Melanocyte of skin (primary cell): Measurements from ENCODE around the gene NR4A2.

- CAGE, long polyA plus RNA, 2 experiments = no peak in any of the 2 experiments
Observed at GRCh38 chr2:154698466-154698631, 146 bp upstream of the KCNJ3 start.

- CAGE, long polyA plus RNA, 2 experiments = no peak in any of the 2 experiments
Observed at GRCh38 chr2:156332056-156332413, 486 bp downstream of the NR4A2 start.

- CAGE, long polyA plus RNA, 2 experiments = no peak in any of the 2 experiments
Observed at GRCh38 chr2:156332414-156333445, at the start of gene NR4A2. NR4A2 (minus strand) TSS chr2:156332721.

DNA sequence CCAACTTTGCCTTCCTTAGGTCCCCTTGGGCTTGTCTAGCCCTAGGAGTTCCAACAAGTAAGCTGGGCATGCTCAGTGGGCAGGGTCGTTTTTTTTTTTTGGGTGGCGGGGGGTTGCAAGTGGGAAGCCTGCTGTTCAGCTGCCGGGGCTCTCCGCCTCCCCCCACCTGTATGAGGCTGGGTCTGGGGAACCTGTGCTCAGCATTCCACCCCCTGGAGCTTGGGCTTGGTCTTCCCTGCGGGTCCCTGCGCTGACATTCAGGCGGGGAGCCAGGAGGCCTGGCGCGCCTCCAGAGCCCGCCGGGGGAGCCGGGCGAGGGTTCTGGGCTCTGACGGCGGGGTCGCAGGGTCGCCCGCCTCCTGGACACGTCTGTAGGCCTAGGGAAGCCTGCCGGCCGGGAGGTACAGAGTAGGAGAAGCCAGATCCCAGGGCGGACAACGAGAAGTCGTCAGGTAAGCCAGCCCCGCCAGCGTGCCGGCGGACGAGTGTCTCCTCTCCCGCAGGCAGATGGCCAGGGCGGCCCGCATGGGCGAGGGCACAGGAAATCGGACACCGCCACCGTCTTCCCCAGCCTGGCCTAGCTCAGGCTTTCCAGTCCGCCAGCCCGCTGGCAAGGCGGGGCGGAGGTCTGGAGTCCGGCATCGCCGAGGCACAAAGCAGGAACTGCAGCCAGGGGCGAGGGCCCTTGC lies 682 bp upstream of the GPD2 start:
- CAGE, long polyA plus RNA, 2 experiments = no peak in any of the 2 experiments

DNA sequence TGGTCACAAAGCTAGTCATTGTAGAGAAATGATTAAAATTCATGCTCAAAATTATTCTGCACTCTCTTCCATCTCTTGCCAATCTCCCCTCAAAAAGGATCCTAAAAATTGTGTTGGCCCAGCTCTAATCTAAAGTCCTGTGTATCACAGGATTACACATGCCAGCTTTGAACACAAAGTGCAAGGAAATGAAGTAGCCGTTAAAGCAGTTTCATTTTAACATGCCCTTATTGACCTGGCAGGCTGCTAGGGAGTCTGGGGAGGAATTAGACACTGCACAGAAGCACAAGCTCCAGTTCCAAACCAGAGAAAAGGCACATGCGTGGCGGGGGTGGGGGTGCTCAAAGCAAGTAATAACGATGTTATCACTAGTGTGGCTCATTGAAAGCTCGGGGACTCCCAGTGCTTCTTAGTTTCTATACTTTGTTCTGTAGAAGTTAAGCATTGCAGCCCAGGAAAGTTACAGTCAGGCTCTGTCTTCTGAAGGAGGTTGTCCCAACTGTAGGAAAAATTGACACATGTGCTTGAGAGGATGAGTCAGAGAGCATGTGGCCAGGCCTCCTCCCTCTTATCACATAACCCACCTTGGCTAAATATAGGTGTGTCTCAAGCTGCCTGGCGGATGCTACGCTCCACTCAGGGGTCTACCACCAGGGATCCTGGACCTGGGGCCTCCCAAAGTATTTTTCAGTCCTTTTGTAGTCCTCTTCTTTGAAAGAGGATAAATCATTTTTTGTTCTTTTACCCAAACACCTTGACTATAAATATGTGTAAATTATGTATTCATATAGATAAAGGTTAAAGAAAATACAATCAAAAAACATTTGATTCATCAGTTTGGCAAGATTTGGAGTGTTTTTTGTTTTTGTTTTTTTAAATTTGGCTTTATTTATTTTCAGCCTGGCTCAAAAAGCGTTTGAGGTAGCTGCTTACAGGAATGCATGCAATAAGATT lies 3.7 kb downstream of the GALNT5 start:
- CAGE, long polyA plus RNA, 2 experiments = no peak in any of the 2 experiments

DNA sequence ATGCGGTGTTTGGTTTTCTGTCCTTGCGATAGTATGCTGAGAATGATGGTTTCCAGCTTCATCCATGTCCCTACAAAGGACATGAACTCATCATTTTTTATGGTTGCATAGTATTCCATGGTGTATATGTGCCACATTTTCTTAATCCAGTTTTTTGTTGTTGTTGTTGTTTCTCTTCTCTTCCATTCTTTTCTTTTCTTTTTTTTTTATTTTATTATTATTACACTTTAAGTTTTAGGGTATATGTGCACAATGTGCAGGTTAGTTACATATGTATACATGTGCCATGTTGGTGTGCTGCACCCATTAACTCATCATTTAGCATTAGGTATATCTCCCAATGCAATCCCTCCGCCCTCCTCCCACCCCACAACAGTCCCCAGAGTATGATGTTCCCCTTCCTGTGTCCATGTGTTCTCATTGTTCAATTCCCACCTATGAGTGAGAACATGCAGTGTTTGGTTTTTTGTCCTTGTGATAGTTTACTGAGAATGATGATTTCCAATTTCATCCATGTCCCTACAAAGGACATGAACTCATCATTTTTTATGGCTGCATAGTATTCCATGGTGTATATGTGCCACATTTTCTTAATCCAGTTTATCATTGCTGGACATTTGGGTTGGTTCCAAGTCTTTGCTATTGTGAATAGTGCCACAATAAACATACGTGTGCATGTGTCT lies 46.4 kb downstream of the CYTIP start:
- CAGE, long polyA plus RNA, 2 experiments = no peak in any of the 2 experiments

- CAGE, long polyA plus RNA, 2 experiments = no peak in any of the 2 experiments
Observed at GRCh38 chr2:157402872-157403653, 40.8 kb downstream of the CYTIP start.

DNA sequence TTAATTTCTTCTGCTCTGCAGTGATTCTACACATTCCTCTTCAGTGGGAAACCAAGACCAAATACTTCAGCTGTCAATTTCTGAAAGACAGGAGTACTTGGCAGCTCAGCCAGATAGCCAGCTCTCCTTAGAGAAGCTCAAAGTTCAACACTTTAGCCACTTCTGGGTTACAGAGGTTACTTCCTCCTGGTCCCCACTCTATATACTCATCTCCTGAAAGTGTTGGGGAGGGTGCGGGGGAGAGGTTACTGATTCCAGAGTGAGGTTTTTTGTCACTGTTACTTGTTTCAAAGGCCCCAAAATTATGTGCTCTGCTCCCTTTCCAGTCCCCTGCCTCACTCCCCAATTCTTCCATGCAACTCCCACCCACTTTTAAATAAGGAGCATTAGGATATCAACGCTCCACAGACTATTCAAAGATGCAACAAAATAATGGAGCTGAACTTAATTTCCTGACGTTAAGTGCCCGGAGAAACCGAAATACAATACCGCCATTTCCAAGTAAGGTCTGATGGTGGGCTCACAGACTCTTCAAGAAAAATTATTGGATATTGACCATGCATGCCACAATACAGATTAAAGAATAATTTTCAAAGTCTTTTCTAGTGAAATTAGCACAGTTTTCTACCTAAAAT lies 3.9 kb downstream of the CYTIP start:
- CAGE, long polyA plus RNA, 2 experiments = no peak in any of the 2 experiments

DNA sequence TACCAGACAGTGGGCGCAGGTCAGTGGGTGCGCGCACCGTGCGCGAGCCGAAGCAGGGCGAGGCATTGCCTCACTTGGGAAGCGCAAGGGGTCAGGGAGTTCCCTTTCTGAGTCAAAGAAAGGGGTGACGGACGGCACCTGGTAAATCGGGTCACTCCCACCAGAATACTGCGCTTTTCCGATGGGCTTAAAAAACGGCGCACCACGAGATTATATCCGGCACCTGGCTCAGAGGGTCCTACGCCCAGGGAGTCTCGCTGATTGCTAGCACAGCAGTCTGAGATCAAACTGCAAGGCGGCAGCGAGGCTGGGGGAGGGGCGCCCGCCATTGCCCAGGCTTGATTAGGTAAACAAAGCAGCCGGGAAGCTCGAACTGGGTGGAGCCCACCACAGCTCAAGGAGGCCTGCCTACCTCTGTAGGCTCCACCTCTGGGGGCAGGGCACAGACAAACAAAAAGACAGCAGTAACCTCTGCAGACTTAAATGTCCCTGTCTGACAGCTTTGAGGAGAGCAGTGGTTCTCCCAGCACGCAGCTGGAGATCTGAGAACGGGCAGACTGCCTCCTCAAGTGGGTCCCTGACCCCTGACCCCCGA lies 71.5 kb upstream of the CYTIP start:
- CAGE, long polyA plus RNA, 2 experiments = no peak in any of the 2 experiments

DNA sequence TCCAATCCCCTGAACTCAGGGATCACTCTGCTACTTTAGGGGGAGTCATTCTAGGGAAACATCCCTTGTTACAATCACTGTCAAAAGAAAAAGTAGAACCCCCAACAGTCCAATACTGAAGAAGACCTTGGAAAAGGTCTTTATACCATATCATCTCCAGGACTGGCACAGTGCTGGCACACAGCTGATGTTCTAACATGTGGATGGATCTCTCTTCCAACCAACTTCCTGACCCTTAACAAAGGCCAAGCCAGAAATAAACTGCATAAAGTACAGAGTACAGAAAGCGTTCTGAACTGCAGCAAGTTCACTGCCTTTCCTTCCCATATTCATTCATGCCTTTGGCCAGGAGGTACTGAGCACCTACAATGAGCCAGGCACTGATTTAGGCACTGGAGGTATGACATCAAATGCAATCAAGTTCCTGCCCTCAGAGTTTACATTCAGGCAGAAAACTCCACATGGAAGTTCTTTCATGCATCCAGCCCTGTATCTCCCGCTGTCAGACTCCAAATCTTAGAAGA lies 34.0 kb downstream of the ACVR1 start:
- CAGE, long polyA plus RNA, 2 experiments = no peak in any of the 2 experiments

DNA sequence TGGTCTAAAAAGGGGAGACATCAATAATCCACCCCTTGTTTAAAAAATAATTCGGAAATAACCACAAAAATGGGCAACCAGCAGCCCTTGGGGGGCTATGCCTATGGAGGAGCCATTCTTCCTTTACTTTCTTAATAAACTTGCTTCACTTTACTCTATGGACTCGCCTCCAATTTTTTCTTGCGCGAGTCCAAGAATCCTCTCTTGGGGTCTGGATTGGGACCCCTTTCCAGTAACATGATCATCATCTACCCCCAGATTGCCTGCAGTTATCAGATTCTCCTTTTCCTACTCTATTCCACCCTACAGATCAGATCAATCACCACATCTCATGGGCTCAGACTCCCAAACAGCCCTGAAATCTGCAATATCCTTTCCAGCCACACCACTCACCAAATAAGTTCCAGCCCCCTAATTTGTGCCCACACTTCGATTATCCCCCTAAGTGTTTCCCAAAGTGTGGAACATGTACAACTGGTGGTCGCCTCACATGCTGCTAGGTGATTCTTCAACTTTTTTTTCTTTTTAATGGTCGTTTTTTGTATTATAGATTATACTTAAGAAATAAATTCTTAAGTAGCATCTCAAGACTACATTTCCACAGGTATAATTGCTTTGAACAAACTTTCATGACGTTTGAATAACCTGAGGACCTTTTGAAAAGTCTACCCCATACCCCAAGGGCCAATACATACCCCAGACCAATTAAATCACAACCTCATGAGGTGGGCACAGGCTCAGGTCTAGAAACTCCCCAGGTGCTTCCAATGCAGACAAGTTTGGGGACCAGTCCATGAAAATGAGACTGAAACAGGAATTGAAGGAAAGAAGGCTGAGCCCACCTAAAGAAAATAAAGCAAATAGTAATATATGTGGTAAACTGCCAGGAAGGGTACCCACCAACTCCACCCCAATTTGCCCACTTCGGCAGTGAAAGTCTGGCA lies 16.5 kb downstream of the ACVR1 start:
- CAGE, long polyA plus RNA, 2 experiments = no peak in any of the 2 experiments

GRCh38 chr2:158523419-158524056 lies 66.8 kb downstream of the PKP4 start:
- CAGE, long polyA plus RNA, 2 experiments = no peak in any of the 2 experiments

DNA sequence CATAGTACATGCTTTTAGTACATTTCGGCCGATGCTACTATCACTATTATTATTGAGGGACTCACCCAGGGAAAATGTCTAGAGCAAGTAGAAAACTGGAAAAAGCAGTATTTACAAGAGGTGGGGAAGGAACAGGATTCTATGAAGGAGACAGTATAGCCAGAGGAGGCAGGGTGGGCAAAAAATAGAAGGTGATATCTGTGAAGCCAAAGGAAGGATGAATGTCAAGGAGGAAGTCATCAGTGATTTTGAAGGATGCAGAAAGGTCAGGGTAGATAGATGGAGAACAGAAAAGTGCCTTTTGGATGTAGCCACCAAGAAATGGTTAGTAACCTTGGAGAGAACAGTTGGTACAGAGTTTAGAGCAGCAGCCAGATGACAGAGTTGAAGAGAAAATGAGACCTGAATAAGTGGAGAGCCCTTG lies 101.5 kb downstream of the PKP4 start:
- CAGE, long polyA plus RNA, 2 experiments = no peak in any of the 2 experiments

GRCh38 chr2:158967717-158968144 lies 709 bp upstream of the TANC1 start:
- CAGE, long polyA plus RNA, 2 experiments = no peak in any of the 2 experiments

DNA sequence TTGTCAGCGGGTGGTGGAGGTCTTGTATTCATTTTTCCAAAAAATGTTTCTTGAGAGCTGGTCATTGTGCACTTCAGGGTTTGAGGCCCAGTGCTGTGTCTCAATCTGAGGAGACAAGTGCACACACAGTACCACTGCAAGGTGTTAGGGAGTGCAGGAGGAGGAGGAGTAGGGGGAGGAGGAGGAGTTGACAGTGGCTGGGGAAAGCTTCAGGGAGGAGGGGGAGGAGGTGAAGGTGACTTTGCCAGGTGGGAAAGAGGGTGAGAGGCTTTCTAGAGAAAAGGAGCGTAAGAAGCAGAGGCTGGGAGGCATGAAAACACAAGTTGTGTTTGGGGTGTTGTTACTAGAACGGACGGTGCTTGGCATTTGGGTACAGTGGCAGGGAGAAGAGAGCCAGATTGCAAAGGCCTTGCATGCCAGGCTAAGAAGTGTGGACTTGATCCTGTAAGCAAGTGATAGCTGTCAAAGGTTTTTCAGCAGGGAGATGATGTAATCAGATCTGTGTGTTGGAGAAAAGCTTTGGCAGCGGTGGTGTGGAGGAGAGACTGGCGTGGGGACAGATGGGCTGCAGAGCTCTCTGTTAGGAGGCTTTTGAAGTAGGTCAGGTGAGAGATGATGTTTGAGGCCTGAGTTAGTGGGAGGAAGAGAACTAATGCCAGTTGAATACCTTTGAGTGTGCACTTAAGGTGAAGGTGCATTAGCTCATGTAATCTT lies 16.2 kb downstream of the TANC1 start:
- CAGE, long polyA plus RNA, 2 experiments = no peak in any of the 2 experiments

- CAGE, long polyA plus RNA, 2 experiments = no peak in any of the 2 experiments
Observed at GRCh38 chr2:159046882-159047592, 78.6 kb downstream of the TANC1 start.

- CAGE, long polyA plus RNA, 2 experiments = no peak in any of the 2 experiments
Observed at GRCh38 chr2:159091911-159092470, 123.6 kb downstream of the TANC1 start.

DNA sequence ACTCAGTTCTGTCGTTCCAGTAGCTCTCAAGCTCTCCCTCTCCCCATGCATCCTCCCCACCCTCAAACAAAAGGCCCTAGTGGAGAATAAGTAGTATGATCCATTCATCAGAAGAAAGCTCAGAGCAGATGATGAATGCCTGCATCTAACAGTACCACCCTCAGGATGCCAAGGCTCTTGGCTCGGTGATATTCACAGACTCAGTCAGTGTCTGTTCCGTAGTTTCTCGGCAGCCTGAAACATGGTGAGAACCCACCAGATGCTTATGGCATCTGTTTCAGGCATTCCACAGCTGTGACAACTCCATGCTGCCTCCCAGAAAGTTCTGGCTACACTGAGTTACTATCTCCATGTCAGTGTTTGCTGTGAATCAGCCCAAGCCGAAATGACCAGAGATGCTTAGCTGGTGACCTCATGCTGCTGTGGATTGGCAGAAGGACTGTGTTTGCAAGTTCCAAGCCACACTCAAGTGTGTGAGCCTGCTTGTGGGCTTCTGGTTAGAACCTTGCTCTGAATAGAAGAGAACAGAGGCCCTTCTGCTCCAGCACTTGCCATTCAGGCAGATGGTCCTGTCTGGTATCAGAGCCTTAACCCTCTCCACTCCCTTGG lies 83.9 kb downstream of the WDSUB1 start:
- CAGE, long polyA plus RNA, 2 experiments = no peak in any of the 2 experiments

GRCh38 chr2:159308558-159308914 lies 22.0 kb upstream of the WDSUB1 start:
- CAGE, long polyA plus RNA, 2 experiments = no peak in any of the 2 experiments

DNA sequence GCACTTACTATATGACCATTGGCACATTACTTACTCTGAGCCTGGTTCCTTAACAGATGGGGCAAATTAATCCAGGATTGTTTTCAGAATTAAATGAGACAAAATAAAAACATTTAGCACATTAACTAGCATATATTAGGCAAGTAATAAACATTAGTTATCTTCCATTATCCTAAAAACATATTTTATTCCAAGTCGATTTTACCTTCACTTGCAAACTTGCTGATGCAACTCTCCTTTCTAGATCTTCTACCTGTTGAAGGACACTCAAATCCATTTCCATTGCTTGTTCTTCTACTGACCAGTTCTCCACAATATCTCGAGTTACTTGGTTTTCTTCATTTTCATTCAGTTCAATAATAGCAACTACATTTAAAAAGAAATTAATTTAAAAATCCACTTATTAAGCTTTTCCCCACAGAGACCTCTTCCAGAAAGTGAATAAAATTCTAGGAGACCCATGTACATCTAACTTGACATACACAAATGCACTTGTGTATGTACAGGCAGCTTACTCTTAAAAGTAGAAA lies 60.8 kb upstream of the WDSUB1 start:
- CAGE, long polyA plus RNA, 2 experiments = no peak in any of the 2 experiments